ENCODE measurements around a stretch of chr17.

DNA sequence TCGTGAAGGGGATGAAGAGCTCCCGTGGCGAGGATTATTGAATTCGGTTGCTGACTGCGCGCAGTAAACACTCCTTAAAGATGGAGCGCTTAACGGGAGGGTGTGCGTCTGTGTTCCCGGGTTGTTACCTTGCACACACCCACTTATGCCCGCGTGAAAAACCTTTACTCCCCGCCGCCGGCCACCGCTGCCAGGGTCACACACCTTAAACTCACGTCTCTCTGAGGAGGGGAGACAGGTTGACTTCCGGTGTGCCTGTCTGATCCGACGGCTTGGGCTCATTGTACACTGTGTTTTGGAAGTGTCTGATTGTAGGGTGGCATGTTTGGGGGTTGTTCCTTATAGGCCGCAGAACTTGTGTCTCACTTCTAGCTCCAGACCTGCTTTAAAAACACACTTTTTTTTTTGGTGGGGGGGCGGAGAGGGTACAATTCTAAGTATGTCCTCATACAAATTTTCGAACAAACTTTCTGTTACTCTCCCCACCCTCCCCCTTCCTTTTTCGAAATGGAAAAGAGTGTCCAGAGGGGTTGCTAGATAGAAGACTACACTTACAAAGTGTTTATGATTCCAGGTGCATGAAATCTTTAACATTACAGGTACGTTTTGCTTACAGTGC is 66.9 kb downstream of the KPNA2 start:
- PRO-cap, result no peak

GRCh38 chr17:68161630-68162548 is 86.0 kb upstream of the AMZ2 start:
- PRO-cap, result no peak

GRCh38 chr17:68228546-68229306 is 19.1 kb upstream of the AMZ2 start:
- PRO-cap, result no peak

DNA sequence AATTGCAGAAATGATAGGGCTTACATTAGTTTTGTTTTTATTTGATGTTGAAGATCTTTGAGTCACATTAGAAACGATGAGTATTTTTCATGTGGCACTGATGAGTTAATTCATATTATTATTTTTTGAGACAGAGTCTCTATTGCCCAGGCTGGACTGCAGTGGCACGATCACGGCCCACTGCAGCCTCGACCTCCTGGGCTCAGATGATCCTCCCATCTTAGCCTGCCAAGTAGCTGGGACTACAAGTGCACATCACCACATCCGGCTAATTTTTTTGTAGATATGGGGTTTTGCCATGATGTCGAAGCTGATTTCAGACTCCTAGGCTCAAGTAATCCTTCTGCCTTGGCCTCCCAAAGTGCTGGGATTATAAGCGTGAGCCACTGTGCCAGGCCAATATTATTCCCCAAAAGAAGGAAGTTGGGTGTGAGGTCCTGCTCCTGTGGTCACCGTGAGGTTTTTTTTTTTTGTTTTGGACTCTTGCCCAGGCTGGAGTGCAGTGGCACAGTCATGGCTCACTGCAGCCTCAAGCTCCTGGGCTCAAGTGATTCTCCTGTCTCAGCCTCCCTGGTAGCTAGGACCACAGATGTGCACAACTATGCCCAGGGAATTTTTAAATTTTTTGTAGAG is 1.5 kb downstream of the AMZ2 start:
- PRO-cap, result no peak

GRCh38 chr17:68258890-68259590 is 11.2 kb downstream of the AMZ2 start:
- PRO-cap, result no peak

- PRO-cap, result no peak
Measured at GRCh38 chr17:68518473-68518721, 6.2 kb downstream of the PRKAR1A start.

DNA sequence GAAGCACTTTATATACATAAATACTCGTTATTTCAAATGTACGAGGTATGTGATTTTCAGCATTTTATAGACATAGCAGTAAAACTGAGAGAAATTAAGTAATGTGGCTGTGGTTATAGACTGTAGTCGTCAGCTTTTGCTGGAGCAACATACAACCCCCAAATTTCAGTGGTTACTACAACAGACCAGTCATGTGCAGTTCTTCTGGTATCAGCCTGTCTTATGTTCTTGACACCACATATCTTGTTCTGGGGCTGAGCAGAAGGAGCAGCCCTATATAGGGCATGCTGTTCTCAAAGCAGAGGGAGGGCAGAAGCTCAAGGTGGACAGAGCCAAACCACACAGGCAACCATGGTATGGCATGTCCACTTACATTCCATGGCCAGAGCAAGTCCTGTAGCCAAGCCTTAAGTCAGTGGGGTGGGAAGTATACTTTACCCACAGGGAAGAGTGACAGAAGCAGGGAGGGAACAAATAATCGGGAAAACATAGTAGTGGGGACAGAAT is 7.7 kb downstream of the PRKAR1A start:
- PRO-cap, result no peak

DNA sequence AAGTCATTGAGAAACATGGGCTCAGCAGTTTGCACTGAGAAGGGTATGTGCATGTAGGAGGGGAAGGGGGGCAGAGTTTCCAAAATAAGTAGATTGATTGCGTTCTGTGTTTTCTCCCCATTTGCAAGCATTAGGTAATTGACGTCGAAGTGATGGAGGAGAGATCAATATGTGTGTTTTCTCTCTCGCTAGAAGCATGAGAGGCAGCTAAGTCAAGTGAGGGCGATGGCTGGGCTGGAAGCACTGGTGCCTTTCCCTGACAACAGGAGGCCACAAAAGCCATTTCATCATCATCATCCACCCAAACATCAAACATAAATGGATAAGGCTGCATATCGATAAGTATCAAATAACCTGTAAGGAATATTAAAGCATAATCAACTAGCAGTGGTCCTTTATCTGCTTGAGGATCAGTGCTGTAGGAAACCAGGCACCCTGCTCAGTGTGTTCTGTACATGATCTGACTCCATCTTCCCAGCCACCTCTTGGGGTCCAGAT is 18.9 kb downstream of the FAM20A start:
- PRO-cap, result no peak

DNA sequence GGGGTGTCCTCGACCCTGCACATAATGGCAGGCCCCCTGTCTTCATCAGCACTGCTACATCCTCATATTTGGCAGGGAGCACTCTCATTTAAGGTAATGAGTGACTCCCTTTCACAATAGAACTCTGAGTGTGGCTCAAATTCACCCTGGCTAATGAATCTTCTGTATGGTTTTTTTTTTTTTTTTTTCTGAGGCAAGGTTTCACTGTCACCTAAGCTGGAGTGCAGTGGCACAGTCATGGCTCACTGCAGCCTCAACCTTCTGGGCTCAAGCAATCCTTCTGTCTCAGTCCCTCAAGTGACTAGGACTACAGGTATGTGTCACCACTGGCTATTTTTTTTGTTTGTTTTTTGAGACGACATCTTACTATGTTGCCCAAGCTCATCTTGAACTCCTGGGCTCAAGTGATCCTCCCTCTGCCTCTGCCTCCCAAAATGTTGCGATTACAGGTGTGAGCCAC is 3.3 kb downstream of the FAM20A start:
- PRO-cap, result no peak

- PRO-cap, result no peak
Measured at GRCh38 chr17:68776844-68777515, 175.8 kb upstream of the FAM20A start.

DNA sequence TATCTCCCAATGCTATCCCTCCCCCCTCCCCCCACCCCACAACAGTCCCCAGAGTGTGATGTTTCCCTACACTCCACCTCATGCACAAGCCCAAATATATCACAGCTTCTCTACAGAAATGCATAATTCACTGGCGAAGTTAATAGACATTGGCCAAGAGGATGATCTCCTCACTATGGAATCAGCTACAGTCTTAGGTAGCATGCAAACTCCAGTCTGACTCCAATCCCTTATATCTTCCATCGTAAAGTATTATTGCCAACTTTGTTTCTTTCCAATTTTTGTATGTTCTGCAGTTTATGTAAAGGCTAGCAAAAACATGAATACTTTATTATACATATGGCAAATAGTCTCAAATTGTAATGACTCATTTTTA is 1.0 kb downstream of the ABCA8 start:
- PRO-cap, result no peak

DNA sequence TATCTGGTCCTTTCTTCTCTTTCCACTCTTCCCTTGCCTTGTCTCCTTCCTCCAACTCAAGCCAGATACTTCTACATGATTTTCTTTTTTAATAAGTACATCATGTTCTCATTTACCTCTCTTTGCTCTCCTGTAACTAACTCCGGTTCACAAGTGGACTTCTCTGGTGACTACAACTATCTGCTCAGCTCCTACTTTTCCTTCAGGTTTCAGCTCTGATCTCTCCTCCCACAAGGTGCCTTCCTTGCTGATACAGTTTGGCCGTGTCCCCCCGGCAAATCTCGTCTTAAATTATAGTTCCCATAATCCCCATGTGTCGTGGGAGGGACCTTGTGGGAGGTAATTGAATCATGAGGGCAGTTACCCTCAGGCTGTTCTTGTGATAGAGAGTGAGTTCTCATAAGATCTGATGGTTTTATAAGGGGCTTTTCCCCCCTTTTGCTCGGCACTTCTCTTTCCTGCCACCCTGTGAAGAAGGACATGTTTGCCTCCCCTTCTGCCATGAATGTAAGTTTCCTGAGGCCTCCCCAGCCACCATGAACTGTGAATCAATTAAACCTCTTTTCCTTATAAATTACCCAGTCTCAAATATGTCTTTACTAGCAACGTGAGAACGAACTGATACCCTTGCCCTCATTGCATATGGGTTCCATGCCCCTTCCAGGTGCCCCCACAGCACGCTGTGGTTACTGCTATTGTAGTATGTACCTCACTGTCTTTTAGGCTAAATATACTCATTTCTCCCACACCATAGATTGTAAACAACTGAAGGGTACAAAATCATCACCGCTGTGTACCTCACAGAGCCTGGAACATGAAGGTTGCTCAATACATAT is 5.0 kb upstream of the ABCA9 start:
- PRO-cap, result no peak

DNA sequence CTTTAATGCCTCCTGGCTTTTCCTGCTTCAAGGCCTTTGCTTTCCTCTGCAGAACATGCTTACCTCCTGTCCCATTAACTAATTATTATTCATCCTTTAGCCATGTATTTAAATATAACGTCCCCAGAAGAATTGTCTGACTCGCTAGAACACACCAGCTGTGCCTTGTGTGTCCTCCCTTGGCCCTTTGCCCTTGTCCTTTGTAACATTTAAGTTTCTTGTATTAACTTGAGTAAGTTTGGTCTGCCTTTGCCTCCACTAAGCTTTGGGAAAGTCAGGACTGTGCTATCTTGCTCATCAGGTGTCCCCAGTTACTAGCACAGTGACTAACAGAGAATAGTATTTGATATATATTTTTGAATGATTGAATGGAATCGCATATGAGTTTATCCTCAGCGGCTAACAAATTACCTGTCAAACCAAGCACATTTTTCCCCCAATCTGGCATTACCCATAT is 29.7 kb upstream of the ABCA9 start:
- PRO-cap, result no peak

DNA sequence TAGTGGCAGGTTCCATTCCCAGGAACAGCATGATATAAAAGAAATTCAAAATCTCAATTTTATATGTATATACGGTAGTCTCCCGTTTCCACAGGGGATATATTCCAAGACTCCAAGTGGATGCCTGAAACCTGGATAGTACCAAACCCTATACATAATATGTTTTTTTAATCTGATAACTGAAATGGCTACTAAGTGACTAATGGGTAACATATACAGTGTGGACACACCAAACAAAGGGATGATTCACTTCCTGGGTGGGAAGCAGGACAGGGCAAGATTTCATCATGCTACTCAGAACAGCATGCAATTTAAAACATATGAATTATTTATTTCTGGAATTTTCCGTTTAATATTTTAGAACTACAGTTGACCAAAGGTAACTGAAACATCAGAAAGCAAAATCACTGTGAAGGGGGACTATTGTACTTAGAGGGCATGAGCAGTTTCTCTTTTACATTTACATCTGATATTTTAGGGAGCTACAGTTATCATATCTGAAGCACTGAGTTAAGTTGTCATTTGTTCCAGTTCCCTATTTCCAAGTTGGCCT is 34.0 kb upstream of the ABCA6 start:
- PRO-cap, result no peak

DNA sequence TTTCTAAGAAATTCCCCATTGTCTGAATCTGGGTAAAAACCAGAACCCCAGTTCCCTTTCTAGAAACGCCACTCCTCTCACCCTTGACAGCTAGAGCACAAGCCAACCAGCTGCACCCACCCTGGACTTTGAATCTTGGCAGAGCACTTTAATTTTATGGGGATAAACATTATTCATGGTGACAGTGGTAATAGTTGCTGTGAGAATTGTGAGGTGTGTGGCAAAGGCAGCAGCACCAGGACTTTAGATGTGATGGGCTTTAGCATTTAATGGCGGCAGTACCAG is 265.8 kb downstream of the KCNJ2 start:
- PRO-cap, result no peak

DNA sequence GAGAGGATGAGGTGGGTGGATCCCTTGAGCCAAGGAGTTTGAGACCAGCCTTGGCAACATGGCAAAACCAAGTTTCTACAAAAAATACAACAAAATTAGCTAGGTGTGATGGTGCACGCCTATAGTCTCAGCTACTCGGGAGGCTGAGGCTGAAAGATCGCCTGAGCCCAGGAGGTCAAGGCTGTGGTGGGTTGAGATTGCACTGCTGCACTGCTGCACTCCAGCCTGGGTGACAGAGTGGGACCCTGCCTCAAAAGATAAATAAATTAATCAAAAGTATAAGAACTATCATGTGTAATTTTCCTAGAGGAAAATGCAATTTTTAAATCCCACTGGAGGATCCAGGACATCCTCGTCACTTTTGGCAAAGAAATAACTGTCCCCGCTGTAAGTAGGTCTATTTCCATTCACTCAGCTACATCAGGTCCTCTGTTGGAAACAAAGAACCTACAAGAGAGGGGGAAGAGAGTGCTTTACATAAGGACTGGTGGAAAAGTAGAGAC is 575.9 kb upstream of the SOX9 start:
- PRO-cap, result no peak

DNA sequence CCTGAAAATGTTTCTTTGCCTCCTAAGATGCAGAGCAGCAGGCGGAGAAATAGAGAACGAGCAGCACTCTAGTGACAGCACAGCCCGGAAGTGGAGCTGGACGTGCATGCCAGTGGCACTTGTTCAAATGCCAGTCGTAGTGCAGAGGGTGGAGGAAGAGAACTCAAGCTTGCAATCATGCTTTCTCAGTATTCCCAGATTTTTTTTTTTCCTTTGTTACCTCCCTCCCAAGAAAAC is 182.2 kb upstream of the SOX9 start:
- PRO-cap, result no peak

GRCh38 chr17:71975025-71975985 is 145.5 kb upstream of the SOX9 start:
- PRO-cap, result no peak

DNA sequence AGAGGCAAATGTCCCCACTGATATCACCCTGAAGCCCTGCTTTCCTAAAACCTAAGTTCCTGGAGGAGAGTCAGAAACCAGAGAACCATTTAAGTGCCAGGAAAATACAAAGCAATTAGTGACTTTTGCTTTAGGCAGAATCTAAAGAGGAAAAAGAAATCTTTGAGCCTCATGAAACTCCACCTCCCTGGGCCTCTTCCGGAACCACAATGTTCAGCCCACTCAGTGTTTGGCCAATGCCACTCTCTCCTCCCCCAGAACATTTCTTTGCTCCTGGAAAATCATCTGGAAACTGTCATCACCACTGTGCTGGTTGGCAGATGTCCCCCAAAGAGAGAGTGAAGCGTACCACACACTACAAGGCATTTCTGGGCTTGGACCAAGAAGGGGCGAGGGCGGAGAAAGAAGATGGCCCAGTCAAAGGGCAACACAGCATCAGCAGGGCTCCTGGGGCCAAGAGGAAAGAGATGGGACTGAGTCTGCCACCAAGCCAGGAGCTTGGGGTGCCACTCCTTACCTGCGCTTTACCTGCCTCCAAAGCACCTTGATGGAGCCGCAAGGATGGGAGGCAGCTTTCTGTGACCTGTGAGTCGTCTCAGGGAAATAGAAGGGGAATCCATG is 7.0 kb upstream of the SOX9 start:
- PRO-cap, result no peak

GRCh38 chr17:72337195-72337593 is 216.4 kb downstream of the SOX9 start:
- PRO-cap, result no peak